ENCODE measurements around the genes KCNH2, AGAP3 and IQCA1L.

GRCh38 chr7:150384585-150385034, 5.5 kb downstream of the ZNF775 start:
- RRBS: no CpG with 5 or more reads among the region's 9 CpGs
CAGE:
- cytosol, long polyA plus RNA: no peak
- long polyA plus RNA: no peak
- nucleus, long polyA plus RNA: no peak

GRCh38 chr7:150398143-150398956, 7.1 kb upstream of the ENSG00000284691 start:
- RRBS: no CpG with 5 or more reads among the region's 22 CpGs
CAGE:
- cytosol, long polyA plus RNA: start-site peak on the plus strand at chr7:150398081-150398554, 172 reads
- long polyA plus RNA: start-site peak on the plus strand at chr7:150398128-150398558, 31 and 117 reads in 2 replicates
- nucleus, long polyA plus RNA: no peak

GRCh38 chr7:150466349-150467243, 16.2 kb downstream of the GIMAP8 start:
- RRBS: no CpG with 5 or more reads among the region's 10 CpGs
CAGE:
- cytosol, long polyA plus RNA: no peak
- long polyA plus RNA: no peak
- nucleus, long polyA plus RNA: no peak

DNA sequence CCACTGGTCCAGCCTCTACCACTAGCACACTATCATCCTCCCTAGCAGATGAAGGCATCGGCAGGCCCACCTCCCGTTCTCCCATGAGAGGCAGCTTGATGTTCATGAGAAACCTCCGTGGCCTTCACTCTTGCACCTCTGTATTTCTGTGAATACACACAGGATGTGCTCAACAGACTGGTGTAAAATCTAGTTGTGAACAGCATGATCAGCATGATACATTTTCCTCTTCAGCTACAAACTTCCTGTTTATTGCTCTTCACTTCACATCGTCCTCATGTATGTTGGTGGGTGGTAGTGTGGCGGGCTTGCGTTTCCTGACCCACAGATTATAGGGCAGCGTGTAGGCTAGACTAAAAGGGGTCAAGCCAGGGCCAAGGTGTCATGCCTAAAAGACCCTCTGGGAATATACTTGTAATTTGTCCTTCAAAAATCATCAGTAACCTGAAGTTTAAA, 31.1 kb downstream of the GIMAP8 start:
- RRBS: no CpG with 5 or more reads among the region's 7 CpGs
CAGE:
- cytosol, long polyA plus RNA: no peak
- long polyA plus RNA: no peak
- nucleus, long polyA plus RNA: no peak

DNA sequence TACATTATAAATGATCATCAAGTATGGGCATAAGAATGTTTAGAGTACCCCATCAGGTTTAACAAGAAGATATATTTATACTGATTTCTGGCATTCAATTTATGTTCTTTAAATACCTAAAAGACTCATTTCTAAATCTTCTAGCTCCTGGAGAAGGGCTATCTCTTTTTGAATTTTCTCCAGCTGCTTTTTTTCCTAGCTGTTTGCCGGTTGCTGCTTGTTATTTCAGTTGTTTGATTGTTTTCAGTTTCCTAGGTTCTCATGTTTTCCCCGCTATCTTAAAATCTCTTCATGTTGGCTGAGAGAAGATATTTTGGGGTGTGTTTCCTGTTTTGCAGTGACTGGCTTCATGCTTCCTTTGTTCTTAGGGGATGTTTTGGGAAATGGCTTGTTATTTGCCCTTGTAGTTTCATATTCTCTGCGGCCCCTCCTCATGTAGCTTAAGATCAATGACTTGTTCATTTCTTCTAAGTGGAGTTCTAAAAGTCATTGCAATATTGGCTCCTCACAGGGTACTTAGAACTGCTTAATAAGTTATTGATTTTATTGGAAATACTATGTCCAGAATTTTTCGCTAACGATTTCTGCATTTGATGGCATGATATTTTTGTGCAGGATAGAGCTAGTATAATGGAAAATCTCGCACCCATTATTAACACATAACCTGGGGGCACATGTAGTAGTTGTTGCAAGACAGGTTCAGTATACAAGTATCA, 30.6 kb upstream of the GIMAP7 start:
- RRBS: no CpG with 5 or more reads among the region's 6 CpGs
CAGE:
- cytosol, long polyA plus RNA: no peak
- long polyA plus RNA: no peak
- nucleus, long polyA plus RNA: no peak

GRCh38 chr7:150515562-150516347, 1.1 kb downstream of the GIMAP7 start:
- RRBS: no CpG with 5 or more reads among the region's 11 CpGs
CAGE:
- cytosol, long polyA plus RNA: no peak
- long polyA plus RNA: no peak
- nucleus, long polyA plus RNA: no peak

DNA sequence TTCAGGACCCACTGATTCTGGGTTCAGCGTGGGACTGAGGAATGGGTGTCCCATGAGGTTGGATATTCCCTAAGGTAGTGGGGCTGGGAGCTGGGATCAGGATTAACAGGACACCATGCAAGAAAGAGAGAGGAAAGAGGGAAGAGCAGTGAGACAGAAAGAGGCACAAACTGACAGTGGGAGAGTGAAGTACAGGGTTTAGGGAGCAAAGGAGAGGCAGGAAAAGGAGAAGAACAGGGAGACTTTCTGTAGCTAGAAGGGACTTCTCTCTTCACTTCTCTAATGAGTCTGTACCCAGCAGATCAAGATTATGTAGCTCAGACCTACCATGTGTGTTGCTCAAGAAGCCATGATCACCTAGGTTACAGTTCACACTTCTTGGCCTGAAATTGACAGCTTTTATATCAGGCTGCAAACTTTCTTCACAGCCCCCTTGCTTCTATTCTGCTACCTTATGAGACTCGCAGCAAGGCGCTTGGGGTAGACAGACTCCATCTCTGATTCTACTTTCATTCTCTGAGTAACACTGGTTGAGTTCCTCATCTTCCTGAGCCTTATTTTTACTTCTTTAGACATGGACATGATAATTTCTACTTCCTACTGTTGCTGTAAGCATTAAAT, 19.7 kb upstream of the GIMAP2 start:
- RRBS: no CpG with 5 or more reads among the region's 3 CpGs
CAGE:
- cytosol, long polyA plus RNA: no peak
- long polyA plus RNA: no peak
- nucleus, long polyA plus RNA: no peak

DNA sequence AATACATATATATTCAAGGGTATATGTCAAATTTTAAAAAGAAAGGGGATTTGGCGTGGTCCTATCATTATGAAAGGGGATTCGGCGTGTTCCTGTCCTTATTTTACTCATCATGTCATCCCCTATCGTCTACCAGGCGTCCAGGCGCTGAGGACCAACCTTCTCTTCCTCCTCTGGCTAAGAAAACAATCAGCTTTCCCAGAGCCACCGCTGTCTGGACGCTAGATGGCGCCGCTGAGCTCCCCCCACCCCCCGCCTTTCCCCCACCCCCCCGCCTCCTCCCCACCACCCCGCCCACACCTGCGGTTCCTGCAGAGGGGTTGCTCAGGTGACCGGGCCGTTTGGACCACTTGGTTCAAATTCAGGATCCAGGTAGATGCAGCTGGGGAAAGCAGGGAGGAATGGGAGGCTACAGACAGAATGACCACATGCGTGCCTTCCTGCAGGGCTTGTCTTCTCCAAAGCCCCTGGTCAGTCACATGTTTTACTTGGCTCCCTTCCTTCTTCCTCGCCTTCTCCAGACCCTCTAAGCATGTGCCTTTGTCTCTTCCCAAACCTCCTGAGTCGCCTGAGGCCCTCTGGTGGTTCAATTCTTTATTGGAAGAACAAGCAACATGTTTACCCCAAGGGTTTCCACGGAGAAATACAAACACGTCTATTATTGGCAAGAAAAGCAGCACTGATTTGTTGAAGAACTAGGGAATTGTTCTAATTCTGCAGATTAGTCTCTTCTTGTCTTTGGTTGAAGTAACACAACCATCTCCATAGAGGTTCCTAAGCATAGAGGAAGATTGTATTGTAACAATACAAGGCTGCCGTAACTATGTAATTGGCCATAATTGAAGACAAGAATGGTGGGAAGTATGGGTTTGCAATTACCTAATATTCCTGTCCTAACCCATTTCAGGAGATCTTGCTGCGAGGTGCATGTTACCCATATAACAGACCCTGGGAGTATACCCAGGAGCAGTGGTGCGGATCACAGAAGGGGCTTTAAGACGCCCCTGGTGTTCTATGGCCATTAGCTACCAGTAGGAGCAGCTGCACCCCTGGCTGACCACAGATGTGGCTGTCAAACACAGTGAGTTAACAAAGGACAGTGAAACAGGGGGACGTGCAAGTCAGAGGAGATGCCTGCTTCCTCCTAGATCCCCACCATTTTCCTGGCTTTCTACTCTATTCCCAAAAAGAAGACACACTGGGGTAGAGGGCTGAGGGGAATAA, 24.8 kb downstream of the AOC1 start:
- RRBS: no CpG with 5 or more reads among the region's 26 CpGs
CAGE:
- cytosol, long polyA plus RNA: start-site peak on the minus strand centred at position 546 of the sequence, 42 bp wide, 28 reads
- long polyA plus RNA: no peak
- nucleus, long polyA plus RNA: no peak

GRCh38 chr7:150897477-150897824, 45.1 kb downstream of the AOC1 start:
- RRBS: no CpG with 5 or more reads among the region's 8 CpGs
CAGE:
- cytosol, long polyA plus RNA: no peak
- long polyA plus RNA: no peak
- nucleus, long polyA plus RNA: no peak

- RRBS: 14% methylated on average over 2 of the region's 27 CpGs
CAGE:
- cytosol, long polyA plus RNA: no peak
- long polyA plus RNA: no peak
- nucleus, long polyA plus RNA: no peak
These were observed 31.0 kb downstream of the KCNH2 start for GRCh38 chr7:150947079-150947627.

GRCh38 chr7:150971808-150972559, 6.1 kb downstream of the KCNH2 start:
- RRBS: 91% methylated on average over 3 of the region's 16 CpGs
CAGE:
- cytosol, long polyA plus RNA: no peak
- long polyA plus RNA: no peak
- nucleus, long polyA plus RNA: no peak

DNA sequence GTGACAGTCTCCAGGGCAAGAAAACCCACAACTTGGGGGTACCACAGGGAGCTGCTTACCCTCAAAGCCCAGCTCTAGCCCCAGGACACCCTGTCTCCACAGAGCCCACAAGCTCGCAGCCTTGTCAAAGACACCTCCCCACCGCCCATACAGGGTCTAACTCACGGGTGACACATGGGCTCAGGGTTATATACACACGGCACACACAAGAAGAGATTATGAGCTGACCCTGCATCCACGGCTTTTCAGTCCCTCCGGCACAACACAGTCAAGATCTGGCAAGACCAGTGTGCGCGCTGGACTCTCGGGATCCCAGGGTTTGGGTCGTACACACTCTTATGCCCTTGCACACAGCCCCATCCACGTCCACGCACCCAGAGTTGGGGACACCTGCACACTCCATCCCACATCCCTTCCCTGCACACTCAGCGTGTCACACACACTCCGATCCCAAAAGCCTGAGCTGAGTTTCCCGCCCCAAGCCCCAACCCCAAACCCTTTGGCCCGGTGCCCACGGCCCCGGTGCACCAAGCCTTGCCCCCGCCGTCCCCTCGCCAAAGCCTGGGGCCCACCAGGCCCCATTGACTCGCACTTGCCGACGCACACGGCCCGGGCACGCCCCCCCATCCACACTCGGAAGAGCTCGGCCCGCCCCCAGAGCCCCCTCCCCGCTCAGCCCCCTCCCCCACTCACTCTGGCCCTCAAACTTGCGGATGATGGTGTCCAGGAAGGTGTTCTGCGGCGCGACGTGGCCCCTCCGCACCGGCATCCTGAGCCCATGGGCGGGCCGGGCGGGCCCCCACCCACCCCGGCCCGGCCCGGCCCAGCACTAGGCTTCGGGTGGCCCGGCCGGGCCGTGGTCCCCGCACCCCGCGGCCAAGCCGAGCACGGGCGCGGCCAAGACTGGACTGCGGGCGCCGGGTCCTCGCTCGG, 710 bp downstream of the KCNH2 start:
- RRBS: 1% methylated on average over 21 of the region's 60 CpGs
CAGE:
- cytosol, long polyA plus RNA: start-site peak on the minus strand centred at position 786 of the sequence, 327 bp wide, 14 reads
- long polyA plus RNA: no peak
- nucleus, long polyA plus RNA: no peak

- RRBS: under 1% methylated on average over 36 of the region's 75 CpGs
CAGE:
- cytosol, long polyA plus RNA: no peak
- long polyA plus RNA: no peak
- nucleus, long polyA plus RNA: start-site peak on the minus strand at chr7:150978242-150978361, 15 reads; start-site peak on the plus strand at chr7:150978521-150978534, 12 reads
These were observed at the start of gene KCNH2 for GRCh38 chr7:150978078-150978609. KCNH2 (minus strand) TSS chr7:150978321.

- RRBS: no CpG with 5 or more reads among the region's 18 CpGs
CAGE:
- cytosol, long polyA plus RNA: no peak
- long polyA plus RNA: no peak
- nucleus, long polyA plus RNA: no peak
These were observed 6.5 kb downstream of the ABCB8 start for GRCh38 chr7:151034560-151035407.

GRCh38 chr7:151085770-151086814, at the start of gene AGAP3:
AGAP3 (plus strand) TSS chr7:151086475.
- RRBS: 2% methylated on average over 66 of the region's 114 CpGs
CAGE:
- cytosol, long polyA plus RNA: start-site peak on the plus strand at chr7:151085835-151085911, 28 reads; start-site peak on the plus strand at chr7:151086258-151086374, 5 reads; start-site peak on the plus strand at chr7:151086438-151086494, 40 reads
- long polyA plus RNA: start-site peak on the plus strand at chr7:151085750-151085944, 15 and 20 reads in 2 replicates
- nucleus, long polyA plus RNA: start-site peak on the plus strand at chr7:151085892-151085896, 46 reads; start-site peak on the plus strand at chr7:151086420-151086504, 20 reads

GRCh38 chr7:151088837-151089910, 2.9 kb downstream of the AGAP3 start:
- RRBS: no CpG with 5 or more reads among the region's 30 CpGs
CAGE:
- cytosol, long polyA plus RNA: no peak
- long polyA plus RNA: no peak
- nucleus, long polyA plus RNA: no peak

DNA sequence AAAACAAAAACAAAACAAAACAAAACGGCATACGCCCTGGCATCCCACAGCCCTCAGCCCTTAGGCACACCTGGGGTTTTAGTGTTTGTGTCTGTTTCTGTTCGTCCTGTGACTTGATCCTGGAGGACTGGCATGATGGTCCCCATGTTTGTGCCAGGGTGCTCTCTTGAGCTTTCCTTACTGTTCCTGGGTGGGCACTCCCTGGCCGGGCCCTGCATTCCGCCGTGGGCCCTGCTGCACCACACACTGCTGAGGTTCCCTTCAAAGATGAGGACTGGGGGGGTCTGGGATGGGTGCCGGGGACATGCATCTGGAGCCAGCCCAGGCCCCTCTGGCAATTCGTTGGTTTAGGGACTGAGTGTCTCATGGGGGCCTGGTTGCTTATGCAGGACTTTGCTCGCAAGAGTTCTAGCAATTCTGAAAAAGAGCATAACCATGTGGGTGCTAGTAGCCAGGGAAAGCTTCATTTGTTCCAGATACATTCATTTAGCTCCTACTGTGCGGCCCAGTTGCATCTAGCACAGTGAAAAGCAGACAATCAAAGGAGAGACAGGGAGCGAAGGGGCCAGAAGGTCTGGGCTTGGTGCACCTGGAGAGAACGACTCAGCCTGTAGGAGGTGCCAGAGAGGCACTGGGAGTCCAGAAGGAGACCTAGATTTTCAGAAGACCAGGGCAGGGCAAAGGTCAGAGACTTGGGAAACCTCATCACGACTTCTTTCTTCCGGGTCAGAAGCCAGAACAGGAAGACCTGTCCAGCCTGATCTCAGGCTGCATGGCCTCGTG, 4.9 kb downstream of the AGAP3 start:
- RRBS: 76% methylated on average over 6 of the region's 15 CpGs
CAGE:
- cytosol, long polyA plus RNA: no peak
- long polyA plus RNA: no peak
- nucleus, long polyA plus RNA: no peak

- RRBS: no CpG with 5 or more reads among the region's 9 CpGs
CAGE:
- cytosol, long polyA plus RNA: no peak
- long polyA plus RNA: no peak
- nucleus, long polyA plus RNA: no peak
These were observed 31.8 kb downstream of the GBX1 start for GRCh38 chr7:151135623-151136140.

DNA sequence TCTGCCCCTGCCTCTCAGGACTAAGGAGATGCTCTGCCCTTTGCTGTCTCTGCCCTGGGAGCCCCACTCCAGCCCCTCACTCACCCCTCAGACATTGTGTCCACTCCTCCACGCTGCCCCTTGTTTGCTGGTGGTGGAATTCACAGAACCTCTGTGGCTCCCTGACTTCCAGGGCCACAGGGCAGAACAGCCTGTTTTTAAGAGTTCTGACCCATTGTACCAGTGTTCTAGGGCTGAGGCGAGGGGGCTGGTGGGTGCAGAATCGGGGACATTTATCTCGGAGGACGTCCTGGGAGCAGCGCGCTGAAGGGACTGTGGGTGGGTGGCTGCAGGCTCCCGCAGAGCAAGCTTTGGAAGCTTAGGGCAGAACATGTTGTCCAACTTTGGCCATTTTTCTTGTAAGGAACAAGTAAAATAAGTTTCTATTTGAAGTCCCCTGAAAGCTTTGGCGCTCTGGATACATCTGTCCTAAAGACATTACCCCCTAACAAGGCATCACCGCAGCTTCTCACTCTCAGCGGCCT, at the start of gene IQCA1L:
IQCA1L (minus strand) TSS at position 137 of the 524 bp plus-strand sequence.
- RRBS: no CpG with 5 or more reads among the region's 11 CpGs
CAGE:
- cytosol, long polyA plus RNA: no peak
- long polyA plus RNA: no peak
- nucleus, long polyA plus RNA: no peak

GRCh38 chr7:151243346-151243660, 5.2 kb downstream of the SMARCD3 start:
- RRBS: no CpG with 5 or more reads among the region's 2 CpGs
CAGE:
- cytosol, long polyA plus RNA: no peak
- long polyA plus RNA: no peak
- nucleus, long polyA plus RNA: no peak